LUHMES (cell line): Measurements from ENCODE around the gene CTCFL.

- PRO-cap: no peak
These were observed 6.9 kb downstream of the CASS4 start for GRCh38 chr20:56418931-56419375.

GRCh38 chr20:56461253-56461862 lies 7.1 kb upstream of the RTF2 start:
- PRO-cap: no peak

DNA sequence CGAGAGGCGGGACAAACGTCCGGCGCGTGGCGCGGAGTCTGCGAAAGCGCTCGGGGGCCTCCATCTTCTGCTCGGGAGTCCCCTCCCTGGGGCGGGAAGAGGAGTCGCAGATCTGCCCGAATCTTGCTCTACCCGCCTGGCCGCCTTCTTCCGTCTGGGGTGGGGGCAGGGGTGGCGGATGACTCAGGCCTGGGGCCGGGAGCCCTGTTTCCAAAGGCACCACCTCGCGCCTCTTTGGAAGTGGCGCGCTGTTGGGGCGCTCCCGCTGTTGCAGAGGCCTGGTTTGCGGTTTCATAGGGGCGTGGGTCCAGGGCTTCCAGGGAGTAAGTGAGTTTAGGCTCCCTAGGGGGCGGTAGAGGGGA lies 2.8 kb upstream of the TFAP2C start:
- PRO-cap: no peak

DNA sequence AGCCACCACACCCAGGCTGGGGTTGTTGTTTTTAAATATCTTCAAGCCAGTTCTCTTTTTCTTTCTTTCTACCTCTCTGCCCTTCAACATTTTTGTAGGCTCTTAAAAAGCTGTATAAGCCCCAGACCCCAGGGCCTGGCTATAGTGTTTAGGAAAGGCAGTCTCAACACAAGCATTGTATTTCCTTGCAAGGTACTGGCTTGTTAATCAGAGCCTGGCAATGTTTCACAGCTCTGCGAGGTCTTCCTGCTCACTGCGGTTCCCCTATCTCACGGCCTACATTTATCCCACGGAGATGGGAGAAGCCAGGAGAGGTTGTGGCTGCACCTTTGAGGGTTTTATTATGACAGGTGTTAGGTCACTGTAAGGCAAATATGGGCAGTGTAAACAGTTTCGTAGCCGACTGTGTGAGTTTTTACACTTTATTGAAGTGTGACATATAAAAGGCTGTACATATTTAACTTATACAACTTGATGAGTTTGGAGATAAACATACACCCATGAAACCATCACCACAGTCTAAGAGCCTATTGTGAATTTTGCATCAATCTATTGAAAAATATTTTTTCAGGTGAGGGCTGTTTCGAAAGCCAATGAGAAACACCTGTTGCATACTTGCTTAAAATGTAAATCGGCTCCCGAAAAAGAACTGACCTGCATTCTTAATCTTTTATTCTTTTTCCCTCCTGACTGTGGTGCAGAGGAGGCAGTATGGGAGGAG lies 7.7 kb upstream of the RBM38 start:
- PRO-cap: no peak

DNA sequence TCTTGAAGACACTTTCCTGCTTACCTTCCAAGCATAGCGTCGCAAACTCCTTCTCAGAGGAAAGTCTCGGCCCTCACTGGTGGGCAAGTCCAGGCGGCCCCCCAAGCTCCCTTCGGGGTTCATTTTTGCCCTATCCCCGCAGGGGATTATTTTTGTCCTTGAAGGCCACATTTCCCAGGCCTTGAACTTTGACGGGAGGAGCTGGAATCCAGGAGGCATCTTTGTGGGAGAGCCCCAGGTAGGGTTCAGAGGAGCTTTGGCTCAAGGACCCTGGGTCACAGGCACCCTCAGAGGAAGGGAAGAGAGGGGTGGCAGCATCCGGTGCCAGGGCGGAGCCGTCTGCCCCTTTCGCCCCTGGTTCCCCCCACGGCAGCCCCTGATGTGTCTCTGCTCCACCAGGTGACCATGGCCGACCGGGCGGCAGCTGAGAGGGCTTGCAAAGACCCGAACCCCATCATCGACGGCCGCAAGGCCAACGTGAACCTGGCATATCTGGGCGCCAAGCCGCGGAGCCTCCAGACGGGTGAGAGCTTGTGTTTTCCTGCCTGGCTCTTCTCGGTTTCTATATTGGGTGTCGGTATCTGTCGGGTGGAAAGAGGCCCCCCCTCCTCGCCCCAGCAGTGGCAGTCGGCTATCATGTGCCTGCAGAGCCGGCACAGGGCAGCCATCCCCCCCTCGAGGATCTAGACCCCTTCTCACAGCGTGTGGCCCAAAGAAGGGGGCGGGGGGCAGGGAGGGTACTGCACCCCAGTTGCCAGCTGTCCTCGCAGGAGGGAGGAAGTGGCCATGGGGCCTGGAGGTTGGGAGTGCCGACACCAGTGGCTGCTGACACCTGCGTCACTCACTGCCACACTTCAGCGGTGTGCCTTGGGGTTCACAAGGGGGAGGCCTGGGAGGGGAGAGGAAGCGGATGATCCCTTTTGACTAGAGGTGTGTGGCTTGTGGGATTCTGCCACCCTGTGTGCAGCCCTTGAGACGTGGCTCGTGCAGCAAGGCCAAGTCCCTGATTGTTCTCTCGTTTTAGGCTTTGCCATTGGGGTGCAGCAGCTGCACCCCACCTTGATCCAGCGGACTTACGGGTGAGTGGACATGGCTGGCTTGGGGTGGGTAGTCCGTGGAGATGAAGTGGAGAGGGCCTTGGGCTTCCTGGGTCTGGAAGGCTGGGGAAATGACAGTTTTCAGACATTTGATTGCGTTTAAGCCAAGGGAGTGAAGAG lies 1.5 kb downstream of the RBM38 start:
- PRO-cap: no peak

- PRO-cap: bidirectional peak, plus-strand start at chr20:57441311, minus-strand start at chr20:57441185
These were observed 49.7 kb downstream of the RBM38 start for GRCh38 chr20:57440534-57441594.

GRCh38 chr20:57524670-57525349 lies at the start of gene CTCFL:
Gene CTCFL, minus strand, starts transcription at chr20:57525140.
- PRO-cap: no peak

DNA sequence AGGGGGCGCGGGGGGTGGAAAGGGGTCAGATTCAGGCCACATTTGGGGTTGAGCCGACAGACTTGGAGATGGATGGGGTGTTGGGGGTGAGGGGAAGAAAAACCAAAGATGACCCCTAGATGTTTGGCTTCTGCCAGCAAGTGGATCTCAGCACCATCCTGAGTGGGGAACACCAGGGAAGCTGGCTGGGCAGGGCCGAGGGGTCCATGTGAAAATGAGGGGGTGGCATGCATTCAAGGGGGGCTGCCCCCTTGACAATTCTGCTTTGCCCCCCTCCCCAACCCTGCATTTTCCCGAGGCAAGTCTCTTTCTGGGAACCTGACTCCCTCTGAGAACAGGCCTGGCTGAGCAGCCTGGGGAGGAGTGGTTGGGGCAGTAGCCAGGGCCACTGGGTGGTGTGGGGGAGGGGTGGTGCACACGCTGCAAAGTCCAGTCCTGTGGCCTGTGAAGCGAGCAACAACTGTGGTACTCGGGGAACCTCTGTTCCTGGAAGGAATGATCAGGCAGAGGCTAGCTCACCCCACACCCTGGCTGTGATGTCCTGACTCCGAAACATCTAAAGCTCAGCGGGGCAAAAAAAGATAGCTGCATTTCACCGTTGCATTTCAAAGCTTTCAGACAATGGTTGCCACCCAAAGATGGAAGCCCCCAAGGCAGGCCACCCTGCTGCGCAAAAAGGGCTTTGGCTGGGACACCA lies 25.3 kb downstream of the PCK1 start:
- PRO-cap: no peak

- PRO-cap: no peak
These were observed 9.2 kb upstream of the ZBP1 start for GRCh38 chr20:57629337-57629901.

DNA sequence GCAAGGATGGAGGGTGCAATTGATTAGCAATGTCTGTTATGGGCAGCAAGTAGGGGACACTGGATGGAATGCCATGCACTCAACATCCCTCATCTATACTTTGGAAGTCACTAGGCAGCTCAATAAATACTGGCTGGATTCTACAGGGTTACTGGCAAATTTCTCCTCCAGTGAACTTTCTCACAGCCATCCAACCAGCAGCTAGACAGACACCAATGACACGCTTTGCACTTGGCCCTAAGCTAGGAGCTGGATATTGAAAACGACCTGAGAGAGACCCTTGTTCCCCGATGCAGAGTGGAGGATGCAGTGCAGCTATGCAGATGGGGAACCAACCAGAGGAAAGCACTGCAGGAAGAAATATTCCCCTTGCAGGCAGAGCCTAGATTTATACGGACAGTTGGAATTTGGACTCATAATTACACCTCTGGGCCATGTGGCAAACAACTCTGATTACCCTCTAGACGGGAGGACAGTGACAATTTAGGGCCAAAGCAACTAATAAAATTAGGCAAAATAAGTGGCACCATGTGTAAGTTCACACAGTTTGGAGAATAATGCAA lies 12.4 kb downstream of the PMEPA1 start:
- PRO-cap: no peak

DNA sequence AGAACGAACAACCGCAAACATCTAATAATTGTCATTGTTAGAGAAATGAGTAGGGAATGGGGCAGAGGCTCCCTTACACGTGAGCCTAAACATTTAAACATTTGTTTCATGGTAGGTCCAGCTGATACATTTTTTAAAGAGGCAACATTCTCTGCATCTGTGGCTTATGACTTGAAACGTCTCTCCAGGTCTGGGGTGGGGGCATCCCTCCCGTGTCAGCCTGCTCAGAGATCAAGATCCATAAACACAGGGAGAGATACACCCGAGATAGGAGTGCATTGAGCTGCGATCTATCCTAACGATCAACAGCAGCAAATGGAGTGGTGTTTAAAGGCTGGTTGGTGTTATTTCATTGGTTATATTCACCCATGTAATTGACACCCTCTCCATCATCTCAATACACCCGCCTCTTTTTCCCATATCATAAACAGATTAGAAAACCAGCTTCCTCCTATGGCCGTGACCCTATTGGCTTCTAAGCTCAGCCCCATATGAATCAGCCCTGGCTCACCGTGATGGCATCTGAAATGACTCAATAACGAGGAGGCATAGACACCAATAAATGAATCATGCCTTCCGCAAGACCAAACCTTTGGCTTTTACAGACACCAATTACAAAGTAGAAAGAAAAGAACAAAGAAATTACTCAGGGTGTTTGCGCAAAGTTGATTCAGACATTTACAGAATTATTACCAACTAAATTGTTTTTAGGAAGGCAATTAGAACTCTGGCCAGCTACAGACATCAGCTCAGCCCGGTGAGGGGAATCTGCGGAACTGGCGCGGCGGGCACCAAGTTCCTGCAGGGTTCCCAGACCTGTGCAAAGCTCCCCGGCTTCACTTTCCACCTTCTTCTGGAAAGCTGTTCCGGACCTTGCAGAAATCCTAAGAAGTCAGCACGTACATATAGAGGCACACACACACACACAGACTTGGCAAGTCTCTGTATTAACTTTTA lies 11.6 kb downstream of the PMEPA1 start:
- PRO-cap: no peak

- PRO-cap: no peak
These were observed 5.0 kb downstream of the PMEPA1 start for GRCh38 chr20:57704640-57705308.

- PRO-cap: unidirectional peak, plus-strand start at chr20:57709313
These were observed 1.1 kb downstream of the PMEPA1 start for GRCh38 chr20:57708395-57709371.

GRCh38 chr20:57940696-57941914 lies 209.6 kb upstream of the C20orf85 start:
- PRO-cap: no peak

GRCh38 chr20:57950752-57950951 lies 200.1 kb upstream of the C20orf85 start:
- PRO-cap: no peak

GRCh38 chr20:57957613-57957940 lies 193.1 kb upstream of the C20orf85 start:
- PRO-cap: no peak

- PRO-cap: no peak
These were observed 159.3 kb upstream of the C20orf85 start for GRCh38 chr20:57991401-57991874.

DNA sequence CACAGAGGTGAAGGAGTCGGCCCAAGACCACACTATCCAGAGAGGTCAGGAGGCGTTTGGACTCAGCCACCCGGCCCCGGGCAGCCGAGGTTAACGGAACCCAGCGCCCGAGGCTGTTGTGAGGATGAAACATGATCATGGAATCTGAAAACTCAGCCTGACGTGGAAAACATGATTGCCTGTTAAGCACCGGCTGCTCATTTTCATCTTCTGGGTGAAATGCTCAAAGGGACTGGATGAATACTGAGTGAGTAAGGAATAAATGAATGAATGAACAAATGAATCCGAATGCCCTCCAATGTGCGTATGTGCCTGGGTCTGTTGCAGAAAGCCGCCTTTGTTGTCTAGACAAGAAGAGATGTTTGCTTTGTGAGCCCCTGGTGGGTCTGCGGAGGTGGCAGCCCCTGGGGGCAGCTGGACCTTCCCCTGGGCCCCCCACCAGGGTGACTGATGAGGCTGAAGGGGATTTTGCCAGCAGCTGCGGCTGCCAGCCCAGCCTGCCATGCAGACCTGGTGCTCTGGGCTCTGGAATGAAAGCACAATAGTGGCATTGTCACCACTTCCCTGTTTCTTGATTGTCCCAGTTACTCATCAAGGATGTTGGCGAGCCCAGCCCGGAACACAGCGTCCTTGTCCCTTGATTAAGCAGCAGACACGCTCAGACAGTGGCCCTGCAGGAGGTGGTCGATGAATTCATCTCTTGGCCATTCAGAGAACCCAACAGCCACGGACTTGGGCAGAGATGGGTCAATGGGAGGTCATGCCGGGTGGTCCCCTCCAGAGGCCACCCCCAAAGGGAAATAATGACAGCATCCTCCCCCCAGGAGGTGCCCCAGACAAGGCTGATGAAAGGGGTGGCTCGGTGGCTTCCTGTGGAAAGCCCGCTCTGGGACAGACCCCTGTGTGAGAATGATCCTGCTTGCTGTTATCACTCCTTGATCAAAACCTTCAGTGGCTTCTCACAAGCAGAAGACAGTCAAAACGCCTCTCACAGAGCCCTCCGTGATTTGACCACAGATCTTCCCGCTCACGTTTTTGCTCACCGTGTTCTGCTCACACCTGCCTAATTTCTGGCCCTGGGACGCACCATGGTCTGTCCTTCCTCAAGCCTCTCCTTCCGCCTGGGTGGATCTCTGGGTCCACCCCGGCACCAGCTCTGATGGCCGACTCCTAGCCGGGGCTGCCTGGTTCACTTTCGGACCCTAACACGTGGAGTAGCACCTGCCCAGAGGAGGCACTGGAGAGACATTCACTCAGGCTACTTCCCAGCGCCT lies 133.1 kb upstream of the C20orf85 start:
- PRO-cap: no peak

- PRO-cap: no peak
These were observed 15.2 kb upstream of the C20orf85 start for GRCh38 chr20:58135528-58135885.

DNA sequence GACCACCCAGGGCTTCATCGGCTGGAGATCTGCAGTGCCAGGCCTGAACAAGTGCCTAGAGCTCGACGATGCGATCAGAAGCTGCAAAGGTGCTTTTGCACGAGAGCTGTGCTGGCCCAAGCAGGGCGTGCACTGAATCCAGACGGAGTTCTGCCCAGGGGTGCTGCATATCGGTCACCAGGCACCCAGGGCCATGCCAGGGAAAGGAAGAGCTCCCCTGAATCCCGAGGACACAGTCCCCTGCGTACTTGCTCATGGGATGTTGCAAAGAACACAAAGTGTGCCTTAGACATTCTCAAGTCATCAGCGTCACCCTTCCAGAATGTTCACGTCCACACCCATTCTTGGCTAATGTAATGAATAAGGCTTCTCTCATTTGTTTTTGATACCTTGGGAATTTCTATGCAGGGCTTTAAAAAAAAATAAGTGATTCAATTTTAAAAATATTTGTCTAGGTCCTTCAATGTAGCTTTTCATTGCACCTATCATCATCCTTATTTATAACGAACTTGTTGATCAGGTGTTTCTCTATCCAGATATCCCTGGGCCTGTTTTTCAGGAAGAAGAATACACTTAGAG lies 10.1 kb downstream of the C20orf85 start:
- PRO-cap: no peak